Pericardium fibroblast (primary cell): ENCODE results near the gene CAPN13.

DNA sequence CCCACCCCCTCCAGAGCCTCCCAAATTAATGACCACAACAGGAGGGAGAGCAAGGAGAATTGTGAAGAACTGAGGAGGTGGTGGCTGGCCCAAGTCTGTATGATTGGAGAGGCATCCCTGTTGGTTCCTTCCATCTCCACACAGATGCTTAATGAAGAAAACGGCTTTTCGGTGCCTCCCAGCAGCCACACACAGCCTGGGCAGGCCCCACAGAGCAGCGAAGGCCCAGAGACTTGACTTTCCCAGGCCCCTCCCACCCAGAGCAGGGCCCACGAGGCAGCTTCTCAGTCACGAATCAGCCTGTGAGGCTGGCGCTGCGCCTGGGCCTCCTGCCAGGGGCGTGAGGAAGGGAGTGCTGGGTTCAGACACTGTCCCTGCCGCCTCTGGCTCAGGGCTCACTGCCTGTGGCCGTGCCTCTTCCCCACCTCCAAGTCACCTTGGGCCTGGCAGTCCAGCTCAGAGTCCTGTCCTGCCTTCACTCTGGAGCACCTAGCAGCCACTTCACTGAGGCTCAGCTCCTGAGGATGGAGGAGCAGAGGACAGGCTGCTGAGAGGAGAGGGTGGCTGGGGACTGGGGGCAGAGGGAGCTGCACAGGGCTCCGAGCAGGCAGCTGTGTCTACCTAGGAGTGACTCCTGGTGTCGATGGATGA lies 36.6 kb upstream of the FOSL2 start:
- RAMPAGE, long total RNA = no peak

DNA sequence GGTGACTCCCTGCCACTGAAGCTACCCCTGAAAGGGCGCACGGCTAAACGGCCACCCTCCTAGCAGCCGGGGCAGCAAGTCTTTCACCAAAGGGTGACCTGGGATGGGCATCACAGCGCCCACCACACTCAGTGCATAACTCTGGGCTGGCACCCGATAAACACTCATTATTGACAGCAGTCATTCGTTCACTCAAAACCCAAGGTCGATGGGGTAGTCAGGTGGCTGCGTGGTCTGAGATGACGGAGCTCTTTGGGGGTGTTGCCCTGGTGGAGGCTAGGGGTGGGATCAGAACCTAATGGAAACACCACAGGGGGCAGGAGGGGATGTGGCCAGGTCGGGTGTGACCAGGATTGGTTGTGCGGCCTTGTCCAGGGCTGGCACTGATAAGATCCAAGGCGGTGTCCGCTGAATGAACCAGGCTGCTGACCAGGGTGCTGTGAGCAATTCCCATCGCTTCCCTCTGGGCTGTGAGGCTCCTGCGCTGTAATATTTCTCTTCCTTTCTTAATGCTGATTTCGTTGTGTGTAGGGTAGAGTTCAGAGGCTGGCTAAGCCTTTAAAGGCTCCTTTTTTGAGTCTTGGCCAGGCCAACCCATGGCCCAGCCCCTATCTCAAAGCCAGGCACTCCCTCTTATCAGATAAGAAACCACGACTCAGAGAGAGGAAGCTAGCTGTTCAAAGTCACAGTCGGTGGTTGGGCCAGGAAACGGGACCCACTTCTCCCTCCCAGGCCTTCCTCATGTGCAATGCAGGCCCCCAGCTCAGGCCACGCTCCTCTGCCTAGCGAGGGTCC lies 26.2 kb upstream of the FOSL2 start:
- RAMPAGE, long total RNA = no peak

GRCh38 chr2:28380867-28381860 lies 11.5 kb upstream of the FOSL2 start:
- RAMPAGE, long total RNA = no peak

DNA sequence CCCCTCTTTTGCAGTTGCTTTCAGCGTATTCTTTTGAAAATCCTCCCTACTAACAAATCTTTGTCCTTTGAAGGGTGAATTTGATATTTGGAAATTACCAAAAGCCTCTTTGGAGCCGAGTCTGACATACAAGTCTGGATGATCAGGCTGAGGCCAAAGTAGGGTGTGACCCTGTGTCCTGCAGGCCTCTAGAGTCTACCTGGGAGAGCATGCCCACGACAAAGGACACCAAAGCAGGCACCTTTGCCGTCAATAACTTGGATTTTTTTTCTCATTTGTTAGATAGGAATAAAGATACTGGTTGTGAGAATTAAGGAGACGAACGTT lies 5.1 kb downstream of the FOSL2 start:
- RAMPAGE, long total RNA = no peak

GRCh38 chr2:28407850-28408681 lies 15.4 kb downstream of the FOSL2 start:
- RAMPAGE, long total RNA = no peak

GRCh38 chr2:28610333-28611112 lies 114.7 kb downstream of the PLB1 start:
- RAMPAGE, long total RNA = no peak

GRCh38 chr2:28613036-28613790 lies 117.4 kb downstream of the PLB1 start:
- RAMPAGE, long total RNA = no peak

DNA sequence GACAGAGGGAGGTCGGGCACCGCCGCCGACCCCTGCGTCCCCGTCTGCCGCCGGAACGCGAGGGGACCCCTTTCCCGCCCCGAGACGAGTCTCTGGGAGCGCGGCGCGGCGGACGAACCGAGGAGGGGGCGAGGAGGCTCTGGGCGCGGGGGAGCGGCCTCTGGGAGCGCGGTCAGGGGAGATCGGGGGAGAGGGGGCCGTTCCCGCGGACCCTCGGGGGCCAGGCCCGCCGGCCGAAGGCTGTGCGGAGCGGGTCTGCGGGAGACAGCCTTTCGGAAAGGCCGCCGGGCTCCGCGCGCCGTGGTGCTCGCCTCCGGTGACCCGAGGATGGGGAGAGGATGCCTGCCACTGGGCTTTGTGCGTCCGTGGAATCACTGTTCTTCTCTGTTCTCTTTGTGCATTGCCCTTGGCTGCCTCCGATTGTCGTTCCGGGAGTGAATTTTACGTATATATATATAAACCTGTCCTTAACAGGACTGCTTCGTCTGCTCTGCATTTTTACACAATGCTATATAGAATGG lies 629 bp downstream of the PPP1CB start:
- RAMPAGE, long total RNA = no peak

DNA sequence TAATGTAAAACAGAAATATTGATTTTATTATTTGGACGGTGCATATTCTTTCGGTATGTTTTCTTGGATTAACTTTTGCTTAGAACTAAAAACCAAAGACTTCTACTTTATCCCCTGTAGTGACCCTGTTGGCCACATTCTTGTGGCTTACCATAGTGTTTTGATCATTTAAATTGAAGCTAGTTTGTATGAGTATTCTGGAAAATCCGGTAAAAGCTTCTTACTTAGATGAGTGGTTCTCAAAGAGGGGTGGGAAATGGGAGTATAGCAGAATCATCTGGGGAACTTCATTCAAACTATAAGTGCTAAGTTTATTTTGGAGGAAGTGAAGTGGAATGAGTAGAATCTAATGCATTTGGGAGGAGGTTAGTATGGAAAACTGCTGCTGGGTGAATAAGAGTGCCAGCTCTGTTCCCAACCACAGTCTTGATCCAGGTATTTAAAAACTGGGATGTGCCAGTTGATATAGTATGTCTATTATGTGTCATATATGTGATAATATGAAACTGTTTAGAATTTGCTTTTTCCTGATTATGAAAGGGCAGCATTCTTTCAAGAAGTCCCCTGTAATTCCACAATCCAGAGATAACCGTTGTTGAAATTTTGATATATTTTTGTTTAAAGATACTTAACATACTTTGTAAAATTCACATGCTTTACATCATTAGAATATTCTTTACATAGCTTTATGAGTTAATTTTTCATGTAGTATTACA lies 3.9 kb downstream of the PPP1CB start:
- RAMPAGE, long total RNA = no peak

GRCh38 chr2:28869448-28870149 lies 510 bp downstream of the TRMT61B start:
- RAMPAGE, long total RNA = no peak

- RAMPAGE, long total RNA = no peak
These were observed 912 bp downstream of the WDR43 start for GRCh38 chr2:28895007-28896151.

DNA sequence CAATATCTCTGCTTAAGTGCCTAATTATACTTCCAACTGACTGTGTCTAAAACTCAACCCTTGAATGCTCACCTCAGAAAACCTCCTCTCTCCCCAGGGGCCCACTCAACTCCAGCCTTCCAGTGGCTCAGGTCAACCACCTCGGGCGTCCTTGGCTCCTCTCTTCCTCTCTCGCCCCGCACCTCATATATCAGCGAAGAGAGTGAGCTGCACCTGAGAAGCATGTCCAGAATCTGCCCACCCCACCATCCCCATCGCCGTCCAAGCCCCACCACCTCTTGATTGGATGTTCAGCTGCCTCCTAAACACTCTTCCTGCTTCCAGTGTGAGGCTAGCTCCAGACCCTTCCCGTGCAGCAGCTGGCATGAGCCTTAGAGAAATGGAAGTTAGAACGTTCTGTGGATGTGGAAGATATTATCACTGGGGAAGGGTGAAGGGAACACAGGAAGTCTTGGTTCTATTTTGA lies 35.0 kb downstream of the TOGARAM2 start:
- RAMPAGE, long total RNA = no peak

DNA sequence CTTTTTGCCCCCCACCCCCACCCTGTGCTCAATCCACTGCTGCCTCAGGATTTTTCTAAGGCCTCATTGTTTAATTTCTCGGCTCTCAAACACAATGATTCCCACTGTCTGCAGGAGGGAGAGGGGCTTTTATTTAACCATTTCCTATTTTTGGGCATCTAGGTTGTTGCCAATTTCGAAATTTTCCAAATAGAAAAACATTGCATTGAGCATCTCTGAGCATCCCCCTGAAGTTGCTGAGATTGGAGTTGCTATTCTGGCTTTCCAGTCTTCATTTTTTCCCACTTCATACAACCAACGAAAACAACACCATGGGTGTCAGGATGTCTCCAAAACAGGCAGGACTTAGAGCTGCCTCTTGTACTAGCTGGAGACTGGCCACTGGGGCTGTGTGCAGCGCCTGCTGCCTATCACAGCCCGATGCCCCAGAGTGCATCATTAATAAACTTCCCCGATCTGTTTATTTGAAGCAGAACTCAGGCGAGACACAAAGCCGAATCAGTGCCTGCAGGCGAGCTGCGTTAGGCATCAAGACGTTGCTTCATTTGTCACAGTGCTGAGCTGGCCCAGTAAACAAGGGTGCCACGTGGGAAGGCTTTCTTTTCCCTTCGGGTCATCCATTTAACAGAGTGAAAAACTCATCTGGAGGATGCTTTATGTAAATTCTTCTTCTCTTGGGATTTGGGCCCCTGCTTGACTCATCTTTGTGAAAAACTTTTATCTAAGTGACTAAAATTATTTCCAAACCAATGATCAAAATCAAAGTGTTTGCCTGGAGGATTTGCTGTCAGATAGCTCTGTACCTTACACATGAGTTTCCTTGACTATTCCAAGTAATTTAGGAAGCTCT lies 1.9 kb upstream of the PCARE start:
- RAMPAGE, long total RNA = no peak

DNA sequence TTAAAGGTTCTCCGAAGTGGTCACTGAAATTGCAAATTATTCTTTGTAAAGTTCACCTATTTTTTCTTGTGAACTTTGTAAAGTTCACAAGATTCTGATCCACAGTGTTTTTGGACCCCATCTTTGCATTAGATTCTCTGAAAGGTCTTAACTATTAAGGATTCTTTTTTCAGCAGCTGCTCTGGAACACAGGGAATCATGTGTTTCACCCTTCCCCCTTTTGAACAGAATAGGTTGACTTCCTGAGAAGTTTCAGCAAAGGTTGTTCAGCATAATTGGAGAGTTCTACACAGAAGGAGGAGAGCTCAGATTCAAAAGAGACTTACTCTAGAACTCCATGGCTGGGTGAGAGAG lies 14.6 kb downstream of the CLIP4 start:
- RAMPAGE, long total RNA = no peak

DNA sequence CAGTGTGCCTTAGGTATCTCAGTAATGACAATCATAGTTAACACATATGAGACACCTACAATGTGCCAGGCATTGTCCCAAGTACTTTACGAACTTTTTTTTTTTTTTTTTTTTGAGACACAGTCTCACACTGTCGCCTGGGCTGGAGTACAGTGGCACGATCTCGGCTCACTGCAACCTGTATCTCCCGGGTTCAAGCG lies 17.1 kb upstream of the LBH start:
- RAMPAGE, long total RNA = no peak

- RAMPAGE, long total RNA = no peak
These were observed 8.0 kb downstream of the LBH start for GRCh38 chr2:30239152-30239965.

GRCh38 chr2:30404256-30404538 lies 42.8 kb upstream of the LCLAT1 start:
- RAMPAGE, long total RNA = no peak

DNA sequence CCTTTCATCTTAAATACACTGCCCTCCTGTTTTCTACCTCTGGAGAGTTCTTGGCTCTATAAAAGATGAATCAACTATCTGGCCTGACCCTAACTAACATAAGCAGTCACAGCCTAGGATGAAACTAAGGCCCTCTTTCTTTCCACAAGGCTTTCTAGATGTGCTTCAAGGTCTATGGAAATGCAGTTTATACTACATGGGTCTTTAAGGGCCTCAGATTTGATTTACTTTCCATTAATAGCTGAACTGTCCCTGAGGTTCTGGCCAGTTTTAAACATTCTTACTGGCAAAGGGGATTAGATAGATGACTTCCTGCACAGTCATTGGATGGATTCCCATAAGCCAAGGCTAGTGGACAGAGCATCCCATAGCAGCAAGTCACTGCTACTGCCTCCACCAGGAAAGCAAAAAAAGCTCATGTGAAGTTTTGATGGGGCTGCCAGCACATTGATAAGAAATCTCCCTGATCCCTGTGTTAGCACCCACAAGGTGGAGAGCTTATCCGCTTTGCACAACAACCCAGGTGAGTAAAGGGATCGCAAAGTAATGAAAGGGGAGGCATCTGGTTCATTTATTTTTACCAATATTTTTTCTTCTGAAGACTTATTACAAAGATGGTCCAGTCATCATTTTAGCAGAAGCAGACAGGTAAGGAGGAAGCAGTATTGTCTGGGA lies 38.0 kb upstream of the LCLAT1 start:
- RAMPAGE, long total RNA = no peak

- RAMPAGE, long total RNA = no peak
These were observed 30.0 kb downstream of the CAPN13 start for GRCh38 chr2:30777256-30777672.

GRCh38 chr2:30807217-30807873 lies at the start of gene CAPN13:
Gene CAPN13, minus strand, starts transcription at chr2:30807446.
- RAMPAGE, long total RNA = no peak